Epithelial cell of proximal tubule (primary cell): Measurements from ENCODE around the genes GNG14 and JUNB.

DNA sequence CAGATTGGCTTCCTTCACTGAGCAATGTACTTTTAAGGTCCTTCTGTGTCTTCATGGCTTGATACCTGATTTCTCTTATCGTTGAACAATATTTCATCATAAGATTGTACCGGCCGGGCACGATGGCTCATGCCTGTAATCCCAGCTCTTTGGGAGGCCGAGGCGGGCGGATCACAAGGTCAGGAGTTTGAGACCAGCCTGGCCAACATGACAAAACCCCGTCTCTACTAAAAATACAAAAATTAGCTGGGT is 4.6 kb downstream of the ZNF791 start:
- RAMPAGE, long total RNA = no peak
- RRBS = no CpG with 5 or more reads among the region's 8 CpGs

GRCh38 chr19:12639861-12640761 is 26.4 kb downstream of the MAN2B1 start:
- RAMPAGE, long total RNA = no peak
- RRBS = 0% methylated on average over 1 of the region's 45 CpGs

- RAMPAGE, long total RNA = no peak
- RRBS = under 1% methylated on average over 15 of the region's 38 CpGs
These were observed 513 bp downstream of the DHPS start for GRCh38 chr19:12681033-12681701.

DNA sequence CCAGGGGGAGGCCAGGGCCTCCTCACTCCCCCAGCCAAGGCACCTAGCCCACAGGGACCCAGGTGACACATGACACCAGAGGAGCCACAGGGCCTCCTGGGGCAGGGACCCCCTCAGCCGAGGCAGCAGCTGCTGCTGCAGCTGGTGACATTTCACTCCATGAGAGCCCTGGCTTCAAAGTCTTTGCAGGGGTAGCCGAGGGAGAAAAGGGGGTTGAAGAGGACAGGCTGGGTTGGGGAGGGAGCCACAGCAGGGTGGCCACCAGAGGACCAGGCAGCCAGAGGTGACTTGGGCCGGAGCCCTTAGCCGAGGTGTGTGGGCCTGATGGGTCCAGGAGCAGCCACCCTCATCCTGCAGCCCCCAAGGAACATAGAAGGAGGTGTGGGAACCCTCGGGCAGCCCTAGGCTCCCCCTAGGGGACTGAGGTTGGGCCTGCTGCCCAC is at the start of gene GNG14:
TSS of gene GNG14 (plus strand) at position 413 of the 443 bp plus-strand sequence.
- RAMPAGE, long total RNA = no peak
- RRBS = no CpG with 5 or more reads among the region's 5 CpGs

DNA sequence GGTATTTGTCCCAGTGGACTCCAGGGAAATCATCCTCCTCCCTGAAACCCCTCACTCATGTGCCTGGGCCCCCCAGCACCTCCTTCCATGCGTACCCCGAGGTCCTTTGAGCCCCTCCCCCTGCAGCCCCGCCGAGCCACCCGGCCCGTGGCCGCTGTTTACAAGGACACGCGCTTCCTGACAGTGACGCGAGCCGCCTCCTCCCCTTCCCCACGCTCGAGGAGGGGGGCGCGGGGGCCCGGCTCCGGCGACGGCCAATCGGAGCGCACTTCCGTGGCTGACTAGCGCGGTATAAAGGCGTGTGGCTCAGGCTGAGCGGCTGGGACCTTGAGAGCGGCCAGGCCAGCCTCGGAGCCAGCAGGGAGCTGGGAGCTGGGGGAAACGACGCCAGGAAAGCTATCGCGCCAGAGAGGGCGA is at the start of gene JUNB:
TSS of gene JUNB (plus strand) at position 322 of the 417 bp plus-strand sequence.
- RAMPAGE, long total RNA = no peak
- RRBS = 0% methylated on average over 10 of the region's 34 CpGs

DNA sequence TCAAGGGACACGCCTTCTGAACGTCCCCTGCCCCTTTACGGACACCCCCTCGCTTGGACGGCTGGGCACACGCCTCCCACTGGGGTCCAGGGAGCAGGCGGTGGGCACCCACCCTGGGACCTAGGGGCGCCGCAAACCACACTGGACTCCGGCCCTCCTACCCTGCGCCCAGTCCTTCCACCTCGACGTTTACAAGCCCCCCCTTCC is 1.4 kb downstream of the JUNB start:
- RAMPAGE, long total RNA = no peak
- RRBS = no CpG with 5 or more reads among the region's 13 CpGs

DNA sequence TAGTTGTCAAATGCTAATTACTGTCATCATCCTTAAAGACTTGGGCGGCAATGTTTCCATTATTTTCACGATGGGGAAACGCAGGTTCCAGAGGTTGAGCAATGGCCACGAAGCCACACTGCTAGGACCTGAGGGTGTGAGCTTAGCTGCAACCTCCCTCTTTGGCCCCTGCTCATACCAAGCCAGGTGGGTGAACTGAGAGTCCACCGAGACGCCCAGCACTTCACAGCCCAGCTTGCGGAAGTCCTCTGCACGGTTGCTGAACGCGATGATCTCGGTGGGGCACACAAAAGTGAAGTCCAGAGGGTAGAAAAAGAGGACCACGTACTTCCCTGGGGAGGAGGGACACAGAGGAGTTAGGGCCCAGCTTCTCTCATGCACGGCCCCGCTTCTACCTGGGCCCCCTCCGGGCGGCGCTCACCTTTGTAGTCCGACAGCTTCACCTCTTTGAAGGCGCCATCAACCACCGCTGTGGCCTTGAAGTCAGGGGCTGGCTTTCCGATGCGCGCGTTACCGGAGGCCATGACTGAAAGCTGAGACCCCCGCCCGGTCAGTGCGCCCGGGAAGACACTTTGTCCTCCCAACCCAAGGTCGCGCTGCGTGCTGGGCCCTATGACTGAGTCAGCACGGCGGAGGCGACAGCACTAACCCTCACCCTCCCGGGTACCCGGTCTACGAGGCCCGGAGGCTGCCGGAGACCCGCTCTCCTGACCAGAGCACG is 702 bp downstream of the PRDX2 start:
- RAMPAGE, long total RNA = no peak
- RRBS = 2% methylated on average over 19 of the region's 42 CpGs

GRCh38 chr19:12805872-12806323 is 486 bp upstream of the RNASEH2A start:
- RAMPAGE, long total RNA = no peak
- RRBS = no CpG with 5 or more reads among the region's 12 CpGs

DNA sequence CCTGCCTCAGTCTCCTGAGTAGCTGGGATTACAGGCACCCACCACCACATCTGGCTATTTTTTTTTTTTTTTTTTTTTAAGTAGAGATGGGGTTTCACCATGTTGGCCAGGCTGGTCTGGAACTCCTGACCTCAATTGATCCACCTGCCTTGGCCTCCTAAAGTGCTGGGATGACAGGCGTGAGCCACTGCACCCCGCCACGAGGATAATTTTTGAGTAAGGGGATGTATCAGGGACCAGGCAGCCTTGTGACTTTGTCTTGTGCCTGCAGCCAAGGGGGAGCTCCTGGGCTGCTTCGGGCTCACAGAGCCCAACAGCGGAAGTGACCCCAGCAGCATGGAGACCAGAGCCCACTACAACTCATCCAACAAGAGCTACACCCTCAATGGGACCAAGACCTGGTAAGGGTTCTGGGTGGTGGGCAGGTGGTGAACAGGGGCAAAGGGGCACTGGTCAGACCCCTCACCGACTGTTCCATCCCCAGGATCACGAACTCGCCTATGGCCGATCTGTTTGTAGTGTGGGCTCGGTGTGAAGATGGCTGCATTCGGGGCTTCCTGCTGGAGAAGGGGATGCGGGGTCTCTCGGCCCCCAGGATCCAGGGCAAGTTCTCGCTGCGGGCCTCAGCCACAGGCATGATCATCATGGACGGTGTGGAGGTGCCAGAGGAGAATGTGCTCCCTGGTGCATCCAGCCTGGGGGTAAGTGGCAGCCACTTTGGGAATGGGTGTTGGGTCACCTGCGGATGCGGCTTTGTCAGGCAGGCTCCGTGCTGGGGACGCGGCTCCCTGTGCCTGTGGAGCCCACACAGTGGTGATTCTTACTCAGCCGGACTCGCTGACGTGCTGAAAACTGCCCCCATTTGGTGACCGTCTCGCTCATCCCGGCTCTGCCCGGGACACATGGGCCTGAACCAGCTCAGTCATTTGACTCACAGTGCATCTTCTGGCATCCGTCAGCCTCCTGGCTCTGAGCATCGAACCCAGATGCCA is 5.1 kb downstream of the GCDH start:
- RAMPAGE, long total RNA = no peak
- RRBS = 95% methylated on average over 6 of the region's 30 CpGs

- RAMPAGE, long total RNA = no peak
- RRBS = no CpG with 5 or more reads among the region's 42 CpGs
These were observed 564 bp downstream of the RAD23A start for GRCh38 chr19:12946073-12946778.

- RAMPAGE, long total RNA = no peak
- RRBS = no CpG with 5 or more reads among the region's 5 CpGs
These were observed 5.6 kb downstream of the DAND5 start for GRCh38 chr19:12975035-12975337.

- RAMPAGE, long total RNA = no peak
- RRBS = no CpG with 5 or more reads among the region's 18 CpGs
These were observed 9.5 kb upstream of the NFIX start for GRCh38 chr19:12985680-12986268.

GRCh38 chr19:13052733-13053583 is 49.7 kb downstream of the LYL1 start:
- RAMPAGE, long total RNA = no peak
- RRBS = no CpG with 5 or more reads among the region's 11 CpGs

- RAMPAGE, long total RNA = no peak
- RRBS = 2% methylated on average over 6 of the region's 53 CpGs
These were observed 41.7 kb downstream of the LYL1 start for GRCh38 chr19:13060613-13061677.

- RAMPAGE, long total RNA = no peak
- RRBS = 62% methylated on average over 4 of the region's 19 CpGs
These were observed 33.0 kb downstream of the LYL1 start for GRCh38 chr19:13069421-13070369.

- RAMPAGE, long total RNA = no peak
- RRBS = 97% methylated on average over 6 of the region's 34 CpGs
These were observed 32.0 kb downstream of the LYL1 start for GRCh38 chr19:13070442-13071260.

- RAMPAGE, long total RNA = no peak
- RRBS = 13% methylated on average over 3 of the region's 31 CpGs
These were observed 5.8 kb downstream of the LYL1 start for GRCh38 chr19:13096773-13097334.

DNA sequence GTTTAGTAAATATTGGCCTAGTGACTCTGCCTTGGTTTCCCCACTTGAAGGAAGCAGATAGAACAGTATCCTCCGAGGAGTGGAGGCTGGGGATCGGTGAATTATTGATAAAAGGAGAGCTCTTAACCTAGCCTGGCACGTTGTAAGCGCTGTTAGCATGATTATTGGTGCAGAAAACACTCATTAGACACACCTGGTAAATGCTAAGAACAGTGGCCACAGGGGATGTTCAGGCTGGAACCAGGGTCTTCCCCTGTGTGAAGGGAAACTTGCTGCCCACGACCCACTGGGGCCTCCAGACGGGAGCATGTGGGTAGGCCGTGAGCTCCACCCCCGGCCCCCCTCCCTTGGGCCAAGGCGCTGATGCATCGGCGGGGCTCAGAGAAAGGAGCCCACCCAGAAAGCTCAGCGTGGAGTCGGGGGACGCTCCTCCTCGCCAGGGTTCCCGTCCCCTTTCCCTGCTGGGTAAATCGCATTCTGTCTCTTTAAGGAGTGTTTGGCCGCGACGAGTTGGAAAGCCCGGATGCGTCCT is 2.3 kb downstream of the IER2 start:
- RAMPAGE, long total RNA = no peak
- RRBS = 2% methylated on average over 3 of the region's 22 CpGs

DNA sequence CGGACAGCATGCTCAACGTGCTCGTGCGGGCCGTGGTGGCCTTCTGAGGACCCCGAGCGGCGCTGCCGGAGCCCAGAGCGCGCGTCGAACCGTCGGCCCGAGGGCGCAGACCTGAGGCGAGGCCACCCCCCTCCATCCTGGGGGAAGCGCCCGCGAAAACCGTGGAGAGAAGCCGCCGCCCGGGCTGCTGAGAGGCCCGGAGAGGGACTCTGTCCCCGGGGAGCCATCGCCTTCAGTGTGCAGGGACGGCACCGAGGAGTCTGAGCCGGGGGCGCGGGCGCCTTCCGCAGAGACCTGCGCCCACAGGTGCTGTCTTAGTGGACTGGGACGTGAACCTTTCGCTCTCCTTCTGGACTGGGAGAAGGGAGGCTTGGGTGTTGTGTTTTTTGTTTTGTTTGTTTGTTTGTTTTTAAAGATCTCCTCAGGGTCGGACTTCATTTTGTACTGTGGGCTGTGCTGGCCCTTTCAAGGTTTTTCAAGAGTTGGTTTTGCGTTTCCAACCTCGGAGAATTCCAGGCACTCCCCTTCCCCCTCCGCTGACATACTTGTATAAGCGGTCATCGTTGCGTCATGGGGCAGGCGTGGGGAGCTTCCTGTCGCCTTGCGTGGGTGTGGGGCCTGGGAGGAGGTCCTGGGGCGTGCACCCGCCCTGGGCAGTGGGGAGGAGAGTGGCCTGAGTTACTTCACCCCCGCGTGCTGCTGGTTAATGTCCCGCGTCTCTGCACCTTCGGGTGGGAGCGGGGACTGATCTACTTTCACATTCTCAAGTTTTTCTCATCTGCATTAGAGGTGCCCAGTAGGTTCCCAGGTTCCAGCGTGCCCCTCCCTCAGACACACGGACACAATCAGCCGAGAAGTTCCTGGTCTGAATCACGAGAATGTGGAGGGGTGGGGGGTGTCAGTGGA is 3.9 kb downstream of the IER2 start:
- RAMPAGE, long total RNA = no peak
- RRBS = 1% methylated on average over 21 of the region's 60 CpGs

- RAMPAGE, long total RNA = no peak
- RRBS = no CpG with 5 or more reads among the region's 29 CpGs
These were observed 22.2 kb downstream of the IER2 start for GRCh38 chr19:13172012-13173236.